ENCODE measurements around a stretch of chr19.

DNA sequence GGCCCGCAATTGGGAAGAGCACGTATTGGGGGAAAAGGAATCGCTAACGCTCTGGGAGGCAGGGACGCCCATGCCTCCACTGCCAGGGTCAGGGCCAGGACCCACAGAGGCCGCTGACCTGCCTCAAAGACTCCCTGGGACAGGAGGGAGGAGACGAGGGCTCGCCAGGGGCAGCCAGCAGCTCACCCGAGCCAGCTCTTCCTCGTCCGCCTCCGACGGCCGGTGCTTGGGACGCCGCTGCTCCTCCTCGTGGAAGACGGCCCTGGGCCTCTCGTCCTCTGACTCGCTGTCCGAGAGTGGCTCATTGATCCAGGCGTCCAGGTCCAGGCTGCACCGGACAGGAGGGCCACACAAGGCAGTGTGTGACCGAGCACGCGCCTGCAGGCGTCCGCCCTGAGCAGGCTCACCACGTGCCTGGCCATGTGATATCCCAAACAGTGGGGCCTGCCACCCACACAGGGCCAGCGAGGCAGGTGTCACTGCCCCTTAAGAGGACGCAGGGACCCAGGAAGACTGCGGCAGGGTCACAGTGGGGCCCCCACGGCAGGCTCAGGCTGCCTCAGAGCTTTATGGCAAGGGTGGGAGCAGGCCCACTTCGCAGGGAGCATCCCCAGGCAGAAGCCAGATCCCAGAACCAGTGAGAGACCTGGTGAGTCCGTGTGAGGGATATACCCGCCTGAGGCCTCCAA is 19.8 kb downstream of the IZUMO4 start:
- PRO-cap, result no peak
- RAMPAGE, long total RNA, 4 experiments, result no peak in any of the 4 experiments

DNA sequence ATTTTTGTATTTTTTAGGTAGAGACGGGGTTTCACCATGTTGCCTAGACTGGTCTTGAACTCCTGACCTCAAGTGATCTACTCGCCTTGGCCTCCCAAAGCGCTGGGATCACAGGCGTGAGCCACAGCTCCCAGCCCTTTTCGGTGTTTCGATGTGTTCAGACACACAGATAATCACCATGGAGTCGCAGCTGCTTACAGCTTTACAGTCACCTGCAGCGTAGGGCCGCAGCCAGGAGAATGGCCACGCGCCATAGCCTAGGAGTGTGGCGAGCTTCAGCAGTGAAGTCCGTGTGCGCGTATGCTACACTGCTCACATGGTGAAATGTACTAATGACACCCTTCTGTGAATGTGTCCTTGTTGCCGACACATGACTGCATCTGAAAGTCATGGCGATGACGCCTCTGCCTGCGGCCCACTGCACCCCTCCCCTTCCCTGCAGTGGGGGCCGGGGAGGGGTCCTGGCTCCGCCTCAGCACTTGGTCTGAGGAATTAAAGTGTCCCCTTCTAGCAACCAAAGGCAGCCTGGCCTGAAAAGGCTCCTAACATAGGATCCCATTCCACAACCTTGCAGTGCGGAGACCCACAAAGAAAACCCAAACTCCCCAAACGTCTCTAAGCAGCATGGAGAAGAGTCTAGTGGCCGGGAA is 23.6 kb downstream of the AP3D1 start:
- PRO-cap, result no peak
- RAMPAGE, long total RNA, 4 experiments, result no peak in any of the 4 experiments

DNA sequence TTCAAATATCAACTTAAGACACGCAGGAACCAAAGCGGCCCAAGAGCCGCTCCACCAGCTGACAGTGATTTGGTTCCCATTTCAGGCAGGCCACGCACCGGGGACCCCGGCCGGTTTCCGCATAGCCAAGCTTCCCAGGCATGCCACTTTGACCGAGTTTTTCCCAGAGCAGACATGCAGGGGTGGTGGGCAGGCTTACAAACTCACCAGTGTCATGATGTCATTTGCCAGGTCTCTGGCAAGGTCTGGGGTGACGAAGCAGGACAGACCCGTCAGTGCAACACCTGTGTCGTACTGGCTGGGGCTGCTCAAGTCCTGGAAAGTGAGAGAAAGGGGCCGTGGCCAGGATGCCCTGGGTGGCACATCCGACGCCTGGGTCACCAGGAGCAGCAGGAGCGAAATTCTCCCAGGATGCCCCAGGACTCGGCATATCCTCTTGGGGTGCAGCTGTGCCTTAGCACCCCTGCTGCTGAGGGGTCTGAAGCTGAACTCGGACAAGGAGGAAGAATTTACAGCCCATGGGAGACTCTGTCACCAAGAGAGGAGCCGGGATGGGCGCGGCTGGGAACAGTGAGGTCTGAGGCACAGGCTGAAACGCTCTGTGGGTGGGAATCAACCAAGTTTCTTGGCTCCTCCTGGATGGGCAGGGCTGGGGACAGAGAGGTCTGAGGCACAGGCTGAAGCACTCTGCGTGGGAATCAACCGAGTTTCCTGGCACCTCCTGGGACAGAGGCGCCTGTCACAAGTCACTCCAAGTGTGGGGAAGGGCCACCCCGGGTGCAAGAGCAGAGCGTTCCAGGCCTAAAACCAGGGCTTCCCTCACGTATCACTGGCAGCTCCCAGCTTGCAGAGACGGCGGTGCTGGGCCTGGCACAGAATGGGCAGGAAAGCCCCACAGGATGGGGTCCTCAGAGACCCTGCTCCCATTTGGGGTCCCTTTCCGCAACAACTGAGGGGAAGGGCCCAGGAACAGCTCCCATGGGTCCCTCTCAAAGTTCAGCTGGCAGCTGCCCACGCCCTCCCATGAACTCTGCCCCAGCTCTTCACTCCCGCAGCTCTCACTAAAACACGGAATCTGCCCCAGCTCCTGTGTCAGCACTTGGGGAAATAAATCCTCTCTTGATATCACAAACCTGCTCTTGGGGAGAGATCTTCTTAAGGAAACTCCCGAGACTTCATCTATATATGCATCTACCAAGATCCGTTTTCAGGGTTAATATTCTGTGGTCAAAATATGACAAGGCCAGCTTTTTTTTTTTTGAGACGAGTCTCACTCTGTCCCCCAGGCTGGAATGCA is 18.7 kb downstream of the AP3D1 start:
- PRO-cap, result no peak
- RAMPAGE, long total RNA, 4 experiments, result no peak in any of the 4 experiments

DNA sequence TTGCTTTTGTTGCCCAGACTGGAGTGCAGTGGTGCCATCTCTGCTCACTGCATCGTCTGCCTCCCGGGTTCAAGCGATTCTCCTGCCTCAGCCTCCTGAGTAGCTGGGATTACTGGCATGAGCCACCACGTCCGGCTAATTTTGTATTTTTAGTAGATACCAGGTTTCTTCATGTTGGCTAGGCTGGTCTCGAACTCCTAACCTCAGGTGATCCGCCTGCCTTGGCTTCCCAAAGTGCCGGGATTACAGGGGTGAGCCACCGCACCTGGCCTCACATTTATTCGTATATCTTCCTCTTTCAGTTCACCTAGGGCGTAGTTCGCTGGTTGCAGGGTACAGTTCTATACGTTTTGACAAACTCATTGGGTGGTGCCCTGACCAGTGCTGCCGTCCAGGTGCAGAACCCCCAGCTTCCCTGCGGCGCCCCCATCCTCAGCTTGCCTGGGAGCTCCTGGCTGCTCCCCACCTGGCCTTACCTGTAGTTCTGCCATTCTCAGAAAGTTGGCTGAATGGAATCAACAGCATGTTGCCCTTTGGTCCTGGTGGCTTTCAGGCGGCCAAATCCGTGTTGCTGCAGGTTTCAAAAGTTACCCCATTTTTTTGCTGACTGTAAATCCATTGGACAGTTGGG is 2.8 kb downstream of the DOT1L start:
- PRO-cap, result no peak
- RAMPAGE, long total RNA, 4 experiments, result no peak in any of the 4 experiments

GRCh38 chr19:2183949-2185042 is 20.6 kb downstream of the DOT1L start:
- PRO-cap, result no peak
- RAMPAGE, long total RNA, 4 experiments, result no peak in any of the 4 experiments

- PRO-cap, result no peak
- RAMPAGE, long total RNA, 4 experiments, result no peak in any of the 4 experiments
These were observed 34.5 kb downstream of the PLEKHJ1 start for GRCh38 chr19:2201568-2202145.

- PRO-cap, result no peak
- RAMPAGE, long total RNA, 4 experiments, result no peak in any of the 4 experiments
These were observed 27.6 kb downstream of the PLEKHJ1 start for GRCh38 chr19:2208357-2209066.

- PRO-cap, result no peak
- RAMPAGE, long total RNA, 4 experiments, result no peak in any of the 4 experiments
These were observed 4.6 kb downstream of the SF3A2 start for GRCh38 chr19:2240854-2241943.

- PRO-cap, result no peak
- RAMPAGE, long total RNA, 4 experiments, result no peak in any of the 4 experiments
These were observed 5.6 kb downstream of the SF3A2 start for GRCh38 chr19:2242097-2242814.

DNA sequence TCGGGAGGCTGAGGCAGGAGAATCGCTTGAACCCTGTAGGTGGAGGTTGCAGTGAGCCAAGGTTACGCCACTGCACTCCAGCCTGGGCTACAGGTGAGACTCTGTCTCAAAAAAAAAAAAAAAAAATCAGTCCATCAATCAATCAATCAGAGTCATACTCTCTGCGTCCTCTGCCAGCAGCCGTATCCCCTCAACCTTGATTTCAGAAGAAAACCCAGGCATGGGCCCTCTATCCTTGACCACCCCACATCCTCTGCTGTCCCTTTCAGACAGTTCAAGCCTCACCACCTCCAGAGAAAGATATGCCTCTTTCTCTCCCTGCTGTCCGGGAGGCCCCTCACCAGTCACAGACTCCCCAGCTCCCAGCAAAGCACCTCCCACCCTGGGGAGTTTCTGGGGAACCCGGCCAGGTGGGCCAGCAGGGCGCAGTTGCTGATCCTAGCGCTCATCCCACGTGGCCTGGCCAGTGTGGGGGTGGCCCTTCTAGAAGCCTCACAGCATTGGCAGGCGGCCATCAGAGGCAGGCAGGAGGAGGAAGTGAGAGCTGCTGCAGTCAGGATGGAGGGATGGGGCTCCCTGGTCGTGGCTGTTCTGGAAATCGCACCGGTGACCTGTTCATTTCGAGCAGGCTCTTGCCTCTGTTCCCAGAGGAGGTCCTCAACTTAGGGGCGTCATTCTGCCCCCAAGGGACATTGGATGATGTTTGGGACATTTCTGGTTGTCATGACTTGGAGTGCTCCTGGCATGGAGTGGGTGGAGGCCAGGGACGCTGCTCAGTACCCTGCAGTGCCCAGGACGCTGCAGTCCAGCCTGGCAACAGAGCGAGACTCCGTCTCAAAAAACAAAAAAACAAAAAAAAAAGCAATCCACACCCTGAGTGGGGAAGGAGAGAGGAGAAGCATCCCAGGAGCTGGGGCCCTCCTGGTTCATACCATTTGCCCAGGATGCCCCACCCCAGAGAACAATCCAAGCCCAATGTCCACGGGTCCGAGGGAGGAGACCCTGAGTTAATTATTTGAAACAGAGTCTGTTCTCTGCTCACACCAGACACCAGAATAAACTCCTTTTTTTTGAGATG is 10.3 kb upstream of the JSRP1 start:
- PRO-cap, result unidirectional peak, plus-strand start at position 552 of the sequence
- RAMPAGE, long total RNA, 4 experiments, result no peak in any of the 4 experiments

DNA sequence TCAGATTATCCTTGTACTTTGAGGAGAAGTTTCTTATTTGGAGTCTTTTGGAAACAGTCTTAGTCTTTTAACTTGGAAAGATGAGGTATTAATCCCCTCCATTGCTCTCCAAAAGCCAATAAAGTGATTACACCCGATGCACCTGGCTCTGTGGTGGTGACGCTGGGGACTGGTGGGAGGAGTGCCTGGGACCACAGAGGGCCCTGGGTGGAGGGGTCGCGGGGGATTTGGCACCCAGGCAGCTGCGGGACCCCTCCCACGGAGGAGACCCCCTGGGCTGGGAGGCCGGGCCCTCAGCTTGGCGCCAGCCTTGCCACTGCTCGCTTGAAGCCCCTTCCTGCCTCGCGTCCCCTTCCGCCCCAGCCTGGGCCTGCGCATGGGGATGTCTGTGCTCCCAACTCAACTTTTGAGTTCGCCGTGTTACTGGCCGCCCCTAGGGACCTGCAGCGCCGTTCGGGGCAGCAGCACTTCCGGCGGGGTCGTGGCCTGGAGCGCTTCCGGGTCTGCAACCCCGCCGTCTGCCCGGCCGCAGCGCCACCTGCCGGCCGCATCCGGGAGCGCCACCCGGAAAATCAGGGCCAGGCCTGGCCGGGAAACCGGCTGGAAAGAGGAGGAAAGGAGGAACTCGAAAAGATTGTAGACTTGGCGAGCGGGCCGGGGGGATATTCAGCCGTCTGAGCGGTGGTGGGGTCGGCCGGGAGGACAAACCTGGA is 8.5 kb downstream of the PEAK3 start:
- PRO-cap, result no peak
- RAMPAGE, long total RNA, 4 experiments, result no peak in any of the 4 experiments

- PRO-cap, result no peak
- RAMPAGE, long total RNA, 4 experiments, result no peak in any of the 4 experiments
These were observed 12.2 kb upstream of the PEAK3 start for GRCh38 chr19:2293917-2294922.

DNA sequence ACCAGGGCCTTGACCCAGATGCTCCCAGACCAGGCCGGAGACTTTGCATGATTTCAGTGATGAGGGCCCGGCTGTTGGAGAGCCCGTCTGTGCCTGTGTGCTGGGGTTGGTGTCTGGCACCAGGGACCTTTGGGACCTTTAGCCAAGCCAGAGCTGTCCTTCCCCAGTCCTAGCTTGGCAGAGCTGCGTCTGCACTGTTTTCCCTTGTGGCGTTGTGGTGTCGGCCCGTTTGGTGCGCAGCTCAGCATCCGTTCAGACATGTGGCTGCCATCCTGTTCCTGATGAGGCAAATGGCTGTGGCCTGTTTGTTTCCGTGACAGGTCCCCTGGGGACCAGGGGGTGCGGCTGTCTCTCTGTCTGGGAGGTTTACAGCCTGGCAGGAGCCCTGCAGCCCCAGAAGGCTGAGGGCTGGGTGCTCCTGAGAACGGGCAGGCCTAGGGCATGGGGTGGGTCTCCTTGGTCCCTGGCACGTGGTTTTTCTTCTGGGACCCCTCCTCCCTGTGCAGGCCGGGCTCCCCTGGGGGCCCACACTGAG is 3.8 kb downstream of the SPPL2B start:
- PRO-cap, result unidirectional peak, minus-strand start at position 196 of the sequence
- RAMPAGE, long total RNA, 4 experiments, result no peak in any of the 4 experiments

DNA sequence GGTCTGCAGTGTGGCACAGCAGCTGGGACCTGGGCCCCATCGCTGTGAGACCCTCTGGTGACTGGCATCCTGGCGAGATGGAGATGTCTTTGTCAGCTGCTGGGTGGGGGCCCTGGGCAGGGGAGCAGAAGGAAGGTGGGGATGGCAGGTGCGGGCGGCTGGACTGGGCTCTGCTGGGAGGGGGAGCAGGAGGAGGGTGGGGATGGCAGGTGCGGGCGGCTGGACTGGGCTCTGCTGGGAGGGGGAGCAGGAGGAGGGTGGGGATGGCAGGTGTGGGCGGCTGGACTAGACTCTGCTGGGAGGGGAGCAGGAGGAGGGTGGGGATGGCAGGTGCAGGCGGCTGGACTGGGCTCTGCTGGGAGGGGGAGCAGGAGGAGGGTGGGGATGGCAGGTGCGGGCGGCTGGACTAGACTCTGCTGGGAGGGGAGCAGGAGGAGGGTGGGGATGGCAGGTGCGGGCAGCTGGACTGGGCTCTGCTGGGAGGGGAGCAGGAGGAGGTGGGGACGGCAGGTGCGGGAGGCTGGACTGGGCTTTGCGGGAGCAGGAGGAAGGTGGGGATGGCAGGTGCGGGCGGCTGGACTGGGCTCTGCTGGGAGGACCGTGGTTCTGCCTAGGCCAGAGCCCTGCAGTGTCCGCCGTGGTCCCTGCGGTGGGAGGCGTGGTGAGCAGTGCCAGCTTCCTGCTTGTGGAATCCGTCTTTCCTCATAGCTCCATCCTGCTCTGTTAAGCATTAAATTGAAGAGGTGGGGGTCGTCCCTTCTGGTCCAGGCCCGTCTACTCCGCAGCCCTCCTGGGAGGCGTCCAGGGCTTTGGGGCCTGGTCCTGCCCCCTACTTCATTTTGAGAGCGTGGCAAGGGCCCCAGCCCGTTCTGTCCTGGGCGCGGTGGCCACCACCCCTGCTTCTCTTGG is 4.6 kb downstream of the SPPL2B start:
- PRO-cap, result no peak
- RAMPAGE, long total RNA, 4 experiments, result no peak in any of the 4 experiments

DNA sequence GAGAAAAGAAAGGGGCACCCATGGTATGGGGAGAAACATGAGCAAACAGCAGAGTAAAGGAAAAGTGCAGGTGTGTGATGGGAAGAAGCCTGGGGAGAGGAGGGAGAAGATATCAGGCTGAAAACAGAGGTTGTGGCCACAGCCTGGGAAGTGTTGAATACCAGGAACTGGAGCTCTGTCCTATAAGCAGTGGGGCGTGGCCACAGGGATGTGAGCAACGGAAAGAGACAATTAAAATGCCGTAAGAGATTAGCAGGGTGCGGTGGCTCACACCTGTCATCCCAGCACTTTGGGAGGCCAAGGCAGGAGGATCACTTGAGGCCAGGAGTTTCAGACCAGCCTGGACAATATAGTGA is 24.1 kb downstream of the TIMM13 start:
- PRO-cap, result no peak
- RAMPAGE, long total RNA, 4 experiments, result no peak in any of the 4 experiments

DNA sequence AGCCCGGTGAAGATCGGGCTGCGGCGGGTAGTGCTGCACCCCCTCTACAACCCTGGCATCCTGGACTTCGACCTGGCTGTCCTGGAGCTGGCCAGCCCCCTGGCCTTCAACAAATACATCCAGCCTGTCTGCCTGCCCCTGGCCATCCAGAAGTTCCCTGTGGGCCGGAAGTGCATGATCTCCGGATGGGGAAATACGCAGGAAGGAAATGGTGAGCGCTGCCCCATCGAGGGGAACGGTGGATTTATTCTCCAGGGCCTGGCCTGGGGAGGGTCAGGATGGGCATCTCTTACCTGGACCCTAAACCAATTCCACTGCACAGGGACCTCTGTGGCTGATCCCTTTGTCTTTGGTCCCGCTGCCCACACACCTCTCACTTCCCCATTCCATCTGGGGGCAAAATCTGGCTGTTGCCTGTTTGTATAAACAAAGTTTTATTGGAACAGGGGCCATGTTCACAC is 10.8 kb downstream of the TIMM13 start:
- PRO-cap, result no peak
- RAMPAGE, long total RNA, 4 experiments, result no peak in any of the 4 experiments

DNA sequence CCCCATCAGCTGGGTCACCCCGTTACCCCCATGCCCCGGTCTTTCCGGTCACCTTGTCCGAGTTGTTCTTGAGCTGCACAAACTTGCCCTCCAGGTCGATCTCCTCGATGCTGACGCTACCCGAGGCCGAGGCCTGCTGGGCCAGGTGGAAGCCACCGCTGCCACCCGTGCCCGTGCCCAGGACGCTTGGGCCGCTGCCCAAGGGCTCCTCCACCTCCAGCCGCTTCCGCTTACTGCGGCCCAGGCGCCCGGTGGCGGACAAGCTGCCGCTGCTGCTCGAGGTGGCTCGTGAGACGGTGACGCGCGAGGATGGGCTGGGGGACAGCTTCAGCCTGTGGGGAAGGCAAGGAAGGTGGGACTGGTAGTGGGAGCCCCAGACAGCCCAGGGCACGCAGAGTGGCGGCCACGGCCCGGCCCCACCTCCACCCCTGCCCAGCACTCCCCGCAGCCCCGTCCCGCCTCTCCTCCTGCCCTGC is 6.4 kb upstream of the TIMM13 start:
- PRO-cap, result no peak
- RAMPAGE, long total RNA, 4 experiments, result no peak in any of the 4 experiments

- PRO-cap, result no peak
- RAMPAGE, long total RNA, 4 experiments, result no peak in any of the 4 experiments
These were observed 10.9 kb upstream of the TIMM13 start for GRCh38 chr19:2438283-2438629.

DNA sequence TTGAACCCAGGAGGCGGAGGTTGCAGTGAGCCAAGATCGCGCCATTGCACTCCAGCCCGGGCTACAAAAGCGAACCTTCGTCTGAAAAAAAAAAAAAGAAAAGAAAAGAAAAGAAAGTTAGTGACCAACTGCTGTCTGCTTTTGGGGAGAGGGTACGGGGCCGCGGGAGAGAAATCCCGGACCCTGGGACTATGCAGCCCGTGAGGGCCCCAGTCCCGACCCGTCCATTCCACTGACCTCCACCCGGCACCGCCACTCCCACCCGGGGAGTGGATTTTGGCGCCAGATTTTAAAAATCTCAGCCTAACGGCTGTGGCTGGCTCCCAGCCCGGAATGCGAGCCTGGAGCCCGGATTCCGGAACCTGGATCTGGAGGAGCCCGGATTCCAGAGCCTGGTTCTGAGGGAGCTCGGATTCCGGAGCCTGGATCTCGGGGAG is 6.0 kb upstream of the LMNB2 start:
- PRO-cap, result no peak
- RAMPAGE, long total RNA, 4 experiments, result no peak in any of the 4 experiments

GRCh38 chr19:2512751-2513340 is 36.9 kb downstream of the GADD45B start:
- PRO-cap, result no peak
- RAMPAGE, long total RNA, 4 experiments, result no peak in any of the 4 experiments

Data from gastroesophageal sphincter (tissue), 4 donors.